ENCODE measurements around a stretch of chr12.

- PRO-cap: no peak
Observed at GRCh38 chr12:122849374-122850224, 14.3 kb downstream of the HIP1R start.

DNA sequence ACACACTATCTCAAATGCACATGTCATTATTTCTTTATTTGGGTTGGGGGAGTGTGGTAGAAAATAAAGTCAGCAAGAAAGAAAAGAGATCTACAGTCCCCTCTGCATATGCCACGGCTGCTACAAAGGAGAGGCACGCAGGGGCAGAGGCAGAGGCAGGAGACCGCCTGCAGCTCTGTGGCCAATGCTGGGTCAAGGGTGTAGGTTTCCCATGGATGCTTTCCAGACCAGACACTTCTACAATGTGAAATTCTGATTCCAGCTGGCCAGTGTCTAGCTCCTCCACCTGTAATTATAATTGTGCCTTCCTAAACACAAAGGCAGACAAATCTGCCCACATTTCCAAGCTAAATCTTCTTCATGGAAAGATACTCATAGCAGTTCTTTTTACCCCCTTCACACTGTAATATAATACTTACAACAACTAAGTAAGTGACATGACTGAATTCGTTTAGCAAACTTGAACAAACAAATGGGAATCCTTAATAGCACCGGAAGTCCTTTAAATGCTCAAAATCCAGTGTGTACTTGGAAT is 19.1 kb downstream of the VPS37B start:
- PRO-cap: no peak

DNA sequence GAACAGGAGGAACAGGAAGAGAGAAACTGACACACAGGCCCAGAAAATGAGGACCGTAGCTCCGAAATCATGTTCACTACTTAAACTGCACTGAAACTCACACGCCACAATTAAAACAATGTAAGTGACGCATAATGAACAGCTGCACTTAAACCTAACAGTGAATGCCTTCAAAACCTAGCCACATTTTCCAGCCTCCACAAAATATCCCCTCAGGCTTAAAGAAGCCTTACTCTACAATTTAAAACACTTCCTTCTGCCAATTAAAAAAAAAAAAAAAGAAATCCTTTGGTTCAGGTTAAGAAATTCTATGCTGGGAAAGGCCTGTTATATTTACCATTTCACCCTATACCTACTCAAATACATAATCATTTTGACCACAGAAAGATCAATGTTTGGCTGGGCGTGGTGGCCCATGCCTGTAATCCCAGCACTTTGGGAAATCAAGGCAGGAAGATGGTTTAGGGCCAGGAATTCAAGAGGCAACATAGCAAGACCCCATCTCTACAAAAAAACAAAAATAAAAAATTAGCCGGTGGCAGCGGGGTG is 3.6 kb downstream of the VPS37B start:
- PRO-cap: no peak

DNA sequence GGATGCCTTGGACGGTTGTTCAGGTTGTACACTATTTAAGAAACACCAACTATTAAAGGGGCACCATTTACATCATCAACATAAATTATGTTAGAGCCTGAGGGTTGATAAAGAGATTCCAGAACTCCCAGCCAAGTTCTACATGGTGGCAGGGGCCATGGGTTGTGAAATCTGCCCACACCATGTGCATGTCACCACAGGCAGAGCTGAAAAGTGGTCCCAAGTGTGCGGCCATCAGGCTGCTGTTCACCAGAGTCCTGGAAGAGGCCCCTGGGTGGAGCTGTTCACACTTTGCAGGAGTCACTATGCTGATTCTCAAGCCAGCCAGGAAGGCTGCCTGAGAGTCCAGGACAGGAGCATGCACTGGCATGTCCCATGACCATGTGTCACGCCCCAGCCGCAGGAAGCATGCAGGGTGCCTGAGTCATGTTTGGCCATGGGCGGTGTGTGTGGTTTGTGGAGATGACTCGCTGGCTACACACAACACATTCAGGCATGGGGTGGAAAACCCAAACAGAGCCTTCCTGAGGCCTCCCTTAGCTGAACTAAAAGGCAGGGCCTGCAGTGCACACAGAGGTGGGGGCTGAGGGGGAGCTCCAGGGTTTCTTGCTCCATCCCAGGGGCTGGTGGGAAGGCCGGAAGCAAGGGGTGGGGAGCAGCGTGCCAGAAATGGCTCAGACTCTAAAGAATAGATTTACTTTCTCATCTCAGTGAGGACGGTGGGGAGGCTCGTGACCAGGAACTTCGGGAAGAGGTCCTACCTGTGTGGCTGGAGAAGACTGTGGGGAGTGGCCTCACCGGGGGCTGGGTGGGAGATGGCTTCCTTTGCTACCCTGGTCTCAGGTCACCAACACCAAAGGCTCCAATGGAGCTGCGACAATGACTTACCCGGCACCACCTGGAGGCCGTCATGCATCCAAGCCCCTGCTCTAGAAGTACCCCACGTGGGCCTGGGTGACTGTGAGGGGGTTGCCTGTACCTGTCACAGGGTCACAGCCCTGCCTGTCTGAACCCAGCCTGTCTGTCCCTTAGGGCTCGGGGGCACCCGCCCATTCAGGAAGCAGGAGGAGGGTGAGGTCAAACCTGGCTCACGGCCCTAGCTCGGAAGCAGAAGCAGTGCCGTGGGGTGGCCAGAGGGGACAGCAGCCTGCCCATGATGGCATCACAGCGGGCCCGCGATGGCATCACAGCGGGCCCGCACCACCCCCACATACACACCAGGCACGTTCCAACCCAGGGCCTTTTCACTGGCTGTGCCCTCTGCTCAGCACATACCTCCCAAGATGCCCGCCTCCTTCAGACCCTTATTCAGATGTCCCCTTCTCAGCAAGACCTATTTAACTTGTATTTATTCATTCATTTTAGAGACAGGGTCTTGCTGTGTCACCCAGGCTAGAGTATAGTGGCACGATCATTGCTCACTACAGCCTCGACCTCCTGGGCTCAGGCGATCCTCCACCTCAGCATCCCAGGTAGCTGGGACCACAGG is 19.1 kb downstream of the ABCB9 start:
- PRO-cap: no peak

- PRO-cap: no peak
Observed at GRCh38 chr12:122969646-122970198, 3.5 kb upstream of the ABCB9 start.

DNA sequence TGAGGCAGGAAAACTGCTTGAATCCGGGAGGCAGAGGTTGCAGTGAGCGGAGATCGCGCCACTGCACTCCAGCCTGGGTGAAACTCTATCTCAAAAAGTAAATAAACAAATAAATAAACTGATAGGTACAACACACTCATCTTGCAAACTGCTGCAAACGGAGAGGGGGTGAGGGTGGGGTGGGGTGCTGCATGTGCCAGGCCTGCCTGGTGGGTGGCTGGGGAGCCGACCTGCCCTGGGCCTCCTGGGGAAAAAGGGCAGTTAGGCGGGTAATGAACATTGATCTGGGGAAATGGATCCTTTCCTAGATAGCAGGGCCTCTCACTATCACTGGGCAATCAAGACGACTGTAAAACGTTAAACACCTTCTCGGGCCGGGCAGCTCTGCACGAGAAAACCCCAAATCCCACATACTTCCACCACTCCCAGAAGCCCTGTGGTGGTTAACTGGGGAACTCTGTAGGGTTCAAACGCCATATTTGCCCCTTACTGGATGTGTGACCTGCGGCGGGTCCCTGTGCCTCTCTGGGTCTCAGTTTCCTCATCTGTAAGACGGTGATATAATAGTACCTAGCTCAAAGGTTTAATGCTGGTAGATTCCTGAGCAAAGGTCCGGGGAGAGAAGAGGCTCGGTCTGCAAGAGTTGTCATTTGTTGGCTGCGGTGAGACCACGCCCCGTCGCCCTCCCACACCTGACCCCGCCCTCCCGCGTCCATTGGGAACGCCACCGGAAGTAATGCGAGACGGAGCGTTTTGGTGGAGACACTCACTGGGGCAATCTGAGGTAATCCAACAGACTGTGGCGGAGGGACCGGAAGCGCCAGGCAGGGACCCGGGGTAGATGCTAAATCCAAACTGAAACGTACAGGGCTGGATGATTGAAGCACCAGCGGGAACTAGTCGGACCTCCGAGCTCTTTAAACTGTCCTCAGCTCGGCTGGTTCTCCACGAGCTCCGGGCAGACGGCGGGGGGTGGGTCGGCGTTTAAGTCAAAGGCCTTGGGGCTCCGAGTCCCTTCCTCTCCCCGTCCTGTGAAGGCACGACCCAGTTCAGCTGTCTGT is 769 bp upstream of the OGFOD2 start:
- PRO-cap: bidirectional peak, plus-strand start at position 787 of the sequence, minus-strand start at position 624 of the sequence

- PRO-cap: no peak
Observed at GRCh38 chr12:122979838-122980121, 701 bp upstream of the ARL6IP4 start.

DNA sequence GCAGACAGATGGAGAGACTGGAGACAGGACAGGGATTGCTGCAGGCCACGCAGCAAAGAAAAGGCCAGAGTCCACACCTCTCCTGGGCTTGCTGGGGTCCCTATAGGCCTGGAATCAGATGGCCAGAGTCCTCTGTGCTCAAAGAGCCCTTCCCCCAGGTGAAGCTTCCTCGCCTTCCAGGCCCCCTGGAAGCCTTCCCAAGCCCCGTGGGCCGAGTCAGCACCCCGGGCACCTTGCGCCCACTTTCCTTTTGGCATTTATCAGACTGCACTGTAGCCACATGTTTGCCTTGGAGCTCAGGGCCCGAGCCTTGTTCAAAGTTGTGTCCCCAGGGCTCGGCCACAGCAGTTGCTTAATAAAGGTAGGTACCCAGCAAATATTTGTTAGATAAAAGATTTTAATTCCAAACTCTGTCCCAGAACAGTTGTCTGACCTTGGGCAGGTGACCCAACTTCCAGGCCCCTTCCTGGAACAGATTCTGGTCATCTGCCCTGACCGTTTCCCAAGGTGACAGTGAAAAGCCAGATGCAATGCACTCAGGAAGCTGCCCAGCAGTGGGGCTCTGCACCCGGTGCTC is 81.4 kb downstream of the PITPNM2 start:
- PRO-cap: no peak

- PRO-cap: no peak
Observed at GRCh38 chr12:123069993-123070531, 80.8 kb downstream of the PITPNM2 start.

GRCh38 chr12:123151414-123151835 is 535 bp upstream of the PITPNM2 start:
- PRO-cap: no peak

- PRO-cap: no peak
Observed at GRCh38 chr12:123317113-123317595, 45.5 kb upstream of the CDK2AP1 start.

- PRO-cap: no peak
Observed at GRCh38 chr12:123325962-123326548, 38.6 kb downstream of the SBNO1 start.

DNA sequence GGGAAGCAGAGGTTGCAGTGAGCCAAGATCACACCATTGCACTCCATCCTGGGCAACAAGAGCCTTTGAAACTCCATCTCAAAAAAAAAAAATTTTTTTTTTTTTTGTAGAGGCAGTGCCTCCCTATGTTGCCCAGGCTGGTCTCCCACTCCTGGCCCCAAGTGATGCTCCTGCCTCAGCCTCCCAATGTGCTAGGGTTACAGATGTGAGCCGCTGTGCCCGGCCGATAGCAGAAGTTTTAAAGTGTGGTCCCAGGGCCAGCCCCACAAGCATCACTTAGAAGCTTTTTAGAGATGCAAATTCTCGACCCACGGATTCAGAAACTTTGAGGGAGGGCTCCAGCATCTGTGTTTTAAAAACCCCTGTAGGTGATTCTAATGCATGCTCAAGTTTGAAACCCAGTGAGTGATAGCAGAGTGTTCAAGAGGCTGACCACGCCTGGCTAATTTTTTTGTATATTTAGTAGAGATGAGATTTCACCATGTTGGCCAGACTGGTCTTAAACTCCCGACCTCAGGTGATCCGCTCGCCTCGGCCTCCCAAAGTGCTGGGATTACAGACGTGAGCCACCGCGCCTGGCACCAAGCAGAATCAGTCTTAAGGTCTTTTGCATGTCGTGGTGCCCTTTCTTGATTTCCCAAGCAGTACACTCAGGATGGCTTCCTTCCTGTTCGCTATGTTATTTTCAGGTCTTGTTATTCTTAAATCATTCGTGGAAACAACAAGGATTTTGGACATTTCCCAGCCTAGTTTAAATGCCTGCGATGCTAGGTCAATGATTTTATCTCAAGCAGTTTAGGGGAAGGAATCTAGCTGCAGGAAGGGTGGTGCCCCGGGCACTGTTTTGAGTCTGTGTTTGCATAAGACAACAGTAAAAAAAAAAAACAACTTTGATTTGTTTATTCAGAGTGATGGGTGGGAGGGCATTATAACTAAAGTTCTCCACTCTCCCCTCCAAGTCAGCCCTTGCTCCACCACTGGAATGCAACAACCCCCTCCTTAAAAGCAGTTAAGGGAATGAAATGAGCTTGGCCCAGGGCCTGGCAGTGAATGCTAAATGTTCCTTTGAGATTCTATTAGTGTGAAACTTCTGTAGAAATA is 9.1 kb upstream of the RILPL2 start:
- PRO-cap: no peak

GRCh38 chr12:123956214-123956889 is 16.3 kb downstream of the CCDC92 start:
- PRO-cap: no peak

GRCh38 chr12:124147428-124148049 is 147.4 kb upstream of the RFLNA start:
- PRO-cap: no peak

GRCh38 chr12:124190828-124191447 is 104.0 kb upstream of the RFLNA start:
- PRO-cap: no peak

DNA sequence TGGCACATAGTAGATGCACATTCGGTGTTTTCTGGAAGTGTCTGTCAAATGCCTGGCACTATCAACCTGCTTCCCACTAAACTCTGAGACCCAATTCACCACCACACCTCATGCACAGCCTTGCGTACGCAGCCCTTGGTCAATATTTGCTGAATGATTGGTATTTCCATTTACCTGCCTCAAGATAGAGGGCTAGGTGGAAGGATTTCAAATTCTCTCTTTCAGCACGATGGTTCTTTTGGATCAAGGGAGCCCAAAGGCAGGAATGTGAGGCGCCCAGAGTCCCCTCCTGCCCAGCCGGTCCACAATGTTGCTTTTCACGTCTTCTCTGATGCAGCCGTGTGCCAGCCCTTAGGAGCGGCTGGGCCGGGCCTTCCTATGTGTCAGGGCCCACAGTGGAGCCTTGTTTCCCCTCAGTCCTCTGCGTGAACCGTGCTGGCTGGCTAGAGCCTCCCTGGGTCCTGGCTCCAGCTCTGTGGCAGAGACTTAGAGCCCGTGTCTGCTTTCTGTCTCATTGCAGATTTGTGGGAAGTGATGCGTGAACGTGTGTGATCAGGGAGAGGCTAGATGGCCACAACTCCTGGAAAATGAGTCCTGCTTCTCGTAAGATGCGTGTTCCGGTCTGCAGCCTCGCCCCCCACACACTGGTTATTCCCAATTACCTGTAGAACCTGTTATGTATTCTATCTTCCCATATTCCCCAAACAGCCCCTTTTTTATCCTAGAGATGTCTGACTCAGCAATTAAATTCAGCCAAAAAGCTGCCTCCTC is 99.8 kb upstream of the RFLNA start:
- PRO-cap: no peak

DNA sequence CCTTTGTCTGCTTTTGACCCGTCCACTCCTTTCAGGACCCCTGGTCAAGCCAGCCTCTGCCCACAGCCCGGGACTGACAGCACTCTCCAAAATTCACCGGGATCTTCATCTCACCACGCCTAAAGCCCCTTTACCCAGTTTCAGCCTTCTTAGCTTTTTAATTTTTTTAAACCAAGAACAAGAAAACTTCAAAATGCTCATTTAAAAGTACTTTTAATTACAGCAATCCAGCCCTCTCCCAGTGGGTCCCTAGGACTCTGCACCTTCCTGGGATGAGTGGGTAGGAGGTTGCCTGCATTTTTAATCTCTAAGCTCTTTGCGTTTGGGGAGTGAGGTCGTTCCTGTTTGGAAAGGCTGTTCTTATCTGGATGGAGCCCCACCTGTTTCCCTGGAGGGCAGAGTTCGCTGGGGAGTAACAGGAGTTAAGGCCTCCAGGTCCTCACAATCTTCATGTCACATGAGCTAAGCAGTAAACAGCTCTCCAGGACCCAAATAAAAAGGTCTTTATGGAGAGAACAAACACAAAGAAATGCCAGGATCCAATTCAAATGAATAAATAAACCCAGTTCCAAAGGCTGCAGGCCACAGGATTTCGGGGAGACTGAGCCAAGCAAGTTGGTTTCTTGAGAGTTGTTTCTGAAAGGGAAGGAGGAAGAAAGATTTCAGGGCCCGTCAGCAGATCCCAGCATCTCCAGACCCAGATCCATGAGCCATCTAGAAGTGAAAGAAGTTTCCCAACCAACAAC is 56.0 kb upstream of the RFLNA start:
- PRO-cap: no peak

GRCh38 chr12:124336981-124337381 is 42.1 kb downstream of the RFLNA start:
- PRO-cap: no peak

- PRO-cap: no peak
Observed at GRCh38 chr12:124387276-124388449, 92.8 kb downstream of the RFLNA start.

All from left cardiac atrium (tissue), 1 donor.